Skin of body (tissue), 2 donors: ENCODE results near the gene TMEM147.

DNA sequence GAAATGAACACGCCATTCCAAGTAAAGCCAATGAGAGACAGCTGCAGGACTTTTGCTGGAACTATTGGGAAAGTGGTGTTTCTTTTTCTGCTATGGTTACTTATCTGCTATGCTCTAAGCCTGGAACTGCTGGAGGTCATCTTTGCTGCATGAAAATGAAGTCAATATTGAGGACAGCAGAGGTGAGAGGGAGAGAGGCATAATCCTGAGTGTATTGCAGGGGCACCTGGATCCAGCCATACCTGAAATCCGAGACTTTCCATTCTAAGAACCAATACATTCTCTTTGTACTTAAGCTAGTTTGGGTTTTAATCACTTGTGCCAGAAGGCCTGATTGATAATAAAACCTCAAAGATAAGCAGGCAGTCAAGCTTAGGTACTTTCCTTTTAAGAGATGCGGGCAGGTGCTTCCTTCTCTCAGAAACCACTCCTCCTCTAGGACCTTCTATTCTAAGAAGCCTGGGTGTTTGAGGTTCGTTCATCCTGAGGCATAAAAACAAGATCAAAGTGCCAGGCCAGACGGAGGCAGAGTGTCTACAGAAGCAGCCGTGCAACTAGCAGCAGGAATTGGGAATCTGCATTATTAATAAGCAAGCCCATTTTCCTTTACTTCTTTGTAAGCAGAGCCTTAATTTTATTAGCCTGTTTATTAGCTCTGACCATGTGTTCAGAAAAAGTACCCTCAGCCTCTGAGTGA, 22.2 kb downstream of the FAM187B start:
- RAMPAGE, long total RNA = no peak

DNA sequence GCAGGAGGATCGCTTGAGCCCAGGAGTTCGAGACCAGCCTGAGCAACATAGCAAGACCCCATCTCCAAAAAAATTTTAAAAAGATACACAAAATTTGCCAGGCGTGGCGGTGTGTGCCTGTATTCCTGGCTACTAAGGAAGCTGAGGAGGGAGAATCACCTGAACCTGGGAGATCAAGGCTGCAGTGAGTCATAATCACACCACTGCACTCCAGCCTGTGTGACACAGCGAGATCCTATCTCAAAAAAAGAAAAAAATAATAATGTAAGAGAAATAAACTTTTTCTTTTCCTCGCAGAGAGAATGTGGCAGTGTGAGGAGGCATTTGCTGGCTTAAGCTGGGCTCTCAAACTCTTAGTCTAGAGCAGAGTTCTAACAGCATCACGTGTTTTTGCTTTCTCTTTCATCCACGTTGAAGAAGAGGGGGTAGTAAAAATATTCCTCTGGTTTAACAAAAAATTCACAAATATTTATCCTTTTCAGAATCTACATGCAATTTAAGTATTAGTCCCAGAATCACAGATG, 21.0 kb downstream of the FAM187B start:
- RAMPAGE, long total RNA = no peak

DNA sequence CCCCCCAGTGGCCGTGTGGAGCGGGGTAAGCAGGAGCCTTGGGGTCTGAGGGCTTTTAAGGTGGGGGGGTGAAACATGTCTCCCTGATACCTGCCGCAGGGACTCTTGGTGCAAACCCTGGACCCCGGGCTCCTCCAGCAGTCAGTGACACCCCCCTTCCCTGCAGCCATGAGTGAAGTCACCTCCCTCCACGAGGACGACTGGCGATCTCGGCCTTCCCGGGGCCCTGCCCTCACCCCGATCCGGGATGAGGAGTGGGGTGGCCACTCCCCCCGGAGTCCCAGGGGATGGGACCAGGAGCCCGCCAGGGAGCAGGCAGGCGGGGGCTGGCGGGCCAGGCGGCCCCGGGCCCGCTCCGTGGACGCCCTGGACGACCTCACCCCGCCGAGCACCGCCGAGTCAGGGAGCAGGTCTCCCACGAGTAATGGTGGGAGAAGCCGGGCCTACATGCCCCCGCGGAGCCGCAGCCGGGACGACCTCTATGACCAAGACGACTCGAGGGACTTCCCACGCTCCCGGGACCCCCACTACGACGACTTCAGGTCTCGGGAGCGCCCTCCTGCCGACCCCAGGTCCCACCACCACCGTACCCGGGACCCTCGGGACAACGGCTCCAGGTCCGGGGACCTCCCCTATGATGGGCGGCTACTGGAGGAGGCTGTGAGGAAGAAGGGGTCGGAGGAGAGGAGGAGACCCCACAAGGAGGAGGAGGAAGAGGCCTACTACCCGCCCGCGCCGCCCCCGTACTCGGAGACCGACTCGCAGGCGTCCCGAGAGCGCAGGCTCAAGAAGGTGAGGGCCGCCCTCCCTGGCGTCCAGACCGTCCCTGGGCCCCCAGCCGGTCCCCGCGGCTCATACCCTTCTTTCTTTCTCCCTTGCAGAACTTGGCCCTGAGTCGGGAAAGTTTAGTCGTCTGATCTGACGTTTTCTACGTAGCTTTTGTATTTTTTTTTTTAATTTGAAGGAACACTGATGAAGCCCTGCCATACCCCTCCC, 1.5 kb upstream of the USF2 start:
- RAMPAGE, long total RNA = no peak

GRCh38 chr19:35267939-35268159, 913 bp upstream of the USF2 start:
- RAMPAGE, long total RNA = no peak

DNA sequence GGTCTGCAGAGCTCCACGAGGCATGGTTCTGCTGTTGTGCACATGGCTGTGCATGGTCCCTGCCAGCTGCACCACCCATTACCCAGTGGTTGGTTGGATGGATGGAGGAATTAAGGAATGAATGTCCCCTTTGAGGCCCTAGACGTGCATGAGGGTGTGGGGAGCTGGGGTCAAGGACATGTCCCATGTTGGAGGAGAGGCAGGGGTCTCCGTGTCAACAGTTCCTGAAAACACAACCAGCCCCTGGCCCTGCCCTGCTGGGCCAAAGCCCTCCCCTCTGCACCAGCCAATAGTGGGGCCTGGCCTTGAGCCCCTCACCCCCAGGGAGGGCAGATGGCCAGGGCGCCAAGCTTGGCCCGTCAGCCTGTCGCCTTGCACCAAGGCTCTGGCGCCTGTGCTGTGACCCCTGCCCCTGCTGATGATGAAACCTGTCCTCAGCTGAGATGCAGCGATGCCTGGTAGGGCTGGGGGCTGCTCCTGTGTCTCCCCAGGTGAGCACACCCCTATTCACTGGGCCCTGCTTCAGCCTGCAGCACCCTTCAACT, 2.4 kb upstream of the HAMP start:
- RAMPAGE, long total RNA = no peak

- RAMPAGE, long total RNA = no peak
Observed at GRCh38 chr19:35331371-35332162, 2.6 kb downstream of the CD22 start.

DNA sequence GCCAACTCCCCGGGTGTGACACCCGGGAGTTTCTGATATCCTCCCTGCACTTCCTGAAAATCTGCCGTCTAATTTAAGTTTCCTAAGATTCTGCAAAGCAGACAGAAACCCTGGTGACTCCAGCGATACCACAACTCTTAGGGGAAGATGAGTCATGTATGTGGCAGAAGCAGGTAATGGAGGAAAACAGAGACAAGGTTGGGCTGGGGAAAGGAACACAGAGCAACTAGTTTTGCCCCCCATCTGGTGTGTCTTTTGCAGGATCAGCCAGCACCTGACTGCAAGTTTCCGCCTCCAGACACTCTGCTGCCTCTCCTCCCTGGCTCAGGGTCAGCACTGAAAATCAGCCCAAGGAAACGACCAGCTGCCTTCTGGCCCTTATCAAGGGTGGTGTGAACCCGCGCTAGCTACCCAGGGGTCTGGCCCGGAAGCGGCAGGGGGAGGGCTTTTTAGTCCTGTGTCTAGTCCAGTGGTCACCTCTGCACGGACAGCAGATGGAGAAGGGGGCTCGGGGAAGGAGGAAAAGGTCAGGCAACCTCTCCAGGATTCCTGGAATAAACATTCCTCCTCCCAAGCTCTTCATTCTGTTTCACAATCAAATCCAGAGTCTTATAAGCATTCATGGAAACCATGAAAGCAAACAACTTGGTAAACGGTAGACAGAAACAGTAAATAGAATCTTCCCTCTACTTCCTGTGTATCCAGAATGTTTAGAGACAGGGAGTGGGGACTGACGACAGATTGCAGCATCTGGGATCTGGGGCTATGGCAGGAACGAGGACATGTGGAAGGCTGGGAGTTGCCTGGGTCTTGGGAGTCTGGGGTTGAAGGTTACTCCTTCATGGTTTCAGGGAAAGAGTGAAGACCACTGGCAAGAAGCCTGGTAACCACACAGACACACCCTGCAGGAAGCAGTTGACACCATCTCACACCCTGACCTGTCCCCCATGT, 11.1 kb upstream of the FFAR2 start:
- RAMPAGE, long total RNA = no peak

DNA sequence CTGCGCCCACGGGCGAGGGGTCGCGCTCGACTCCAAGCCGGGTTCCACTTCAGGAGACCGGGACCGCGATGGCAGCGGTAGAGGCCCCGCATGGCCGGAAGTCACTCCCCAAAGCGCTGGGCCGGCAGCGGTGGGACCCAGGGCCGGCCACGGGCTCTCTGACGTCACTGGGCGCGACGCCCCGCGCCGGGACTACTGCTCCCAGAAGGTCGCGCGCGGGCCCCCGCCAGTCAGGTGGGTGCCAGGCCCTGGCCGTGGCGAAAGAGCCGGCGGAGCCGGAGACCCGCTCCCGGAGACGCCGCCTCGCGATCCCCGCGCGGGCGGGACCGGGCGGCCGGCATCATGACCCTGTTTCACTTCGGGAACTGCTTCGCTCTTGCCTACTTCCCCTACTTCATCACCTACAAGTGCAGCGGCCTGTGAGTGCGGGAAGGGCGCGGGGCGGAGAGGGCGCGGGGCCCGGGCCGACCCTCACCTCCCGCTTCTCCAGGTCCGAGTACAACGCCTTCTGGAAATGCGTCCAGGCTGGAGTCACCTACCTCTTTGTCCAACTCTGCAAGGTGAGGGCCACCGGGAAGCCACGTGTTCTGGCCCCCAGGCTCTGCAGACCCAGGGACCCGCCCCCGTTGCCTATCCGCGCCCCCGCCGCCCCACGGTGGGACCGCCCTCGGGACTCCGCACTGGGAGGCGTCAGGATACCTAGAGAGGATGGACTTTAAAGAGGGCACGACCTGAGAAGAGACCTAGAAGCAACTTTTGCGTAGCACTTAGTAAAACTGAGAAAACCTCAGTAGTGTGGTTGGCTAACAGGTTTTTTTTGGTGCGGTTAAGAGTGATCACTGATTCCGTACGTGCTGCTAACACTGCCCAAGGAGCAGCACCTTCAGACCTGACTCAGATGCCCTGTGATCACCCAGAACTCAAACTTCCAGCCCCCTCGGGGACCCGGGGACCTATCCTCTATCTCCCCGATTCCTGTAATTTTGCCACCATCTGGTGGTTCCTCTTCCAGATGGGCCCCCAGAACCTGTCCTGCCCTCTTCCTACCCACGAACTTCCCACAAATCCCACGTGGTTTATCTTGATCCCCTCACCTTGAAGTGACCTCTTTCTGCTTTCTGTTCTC, at the start of gene TMEM147:
Gene TMEM147 (plus strand): TSS at position 229 of the 1,126 bp plus-strand sequence.
- RAMPAGE, long total RNA = no peak

DNA sequence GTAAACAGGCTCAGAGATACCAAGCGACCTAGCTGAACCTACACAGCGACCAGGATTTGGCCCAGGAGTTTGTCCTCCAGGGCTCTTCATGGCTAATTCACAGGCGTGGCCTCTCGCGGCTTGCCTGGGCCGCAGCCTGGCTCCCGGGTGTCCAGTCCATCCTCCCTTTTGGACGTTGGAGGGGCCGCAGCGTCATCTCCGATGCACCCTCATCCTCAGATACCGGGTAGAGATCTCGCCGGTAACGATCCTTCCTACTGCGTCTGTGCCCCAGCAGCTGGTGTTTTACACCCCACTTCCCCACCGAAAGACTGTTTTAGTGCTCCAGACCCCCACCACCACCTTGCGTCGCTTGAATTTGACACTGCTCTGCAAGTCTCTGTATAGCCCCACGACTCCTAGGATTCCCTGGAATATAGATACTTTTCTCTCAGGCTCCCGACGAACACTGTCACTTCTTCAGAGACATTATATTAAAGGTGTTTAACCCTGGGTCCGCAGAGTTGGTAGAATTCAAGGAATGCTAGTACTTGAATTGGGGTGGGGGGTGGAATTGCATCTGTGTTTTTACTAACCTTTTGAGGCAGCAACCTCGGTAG, 644 bp downstream of the COX6B1 start:
- RAMPAGE, long total RNA = no peak

DNA sequence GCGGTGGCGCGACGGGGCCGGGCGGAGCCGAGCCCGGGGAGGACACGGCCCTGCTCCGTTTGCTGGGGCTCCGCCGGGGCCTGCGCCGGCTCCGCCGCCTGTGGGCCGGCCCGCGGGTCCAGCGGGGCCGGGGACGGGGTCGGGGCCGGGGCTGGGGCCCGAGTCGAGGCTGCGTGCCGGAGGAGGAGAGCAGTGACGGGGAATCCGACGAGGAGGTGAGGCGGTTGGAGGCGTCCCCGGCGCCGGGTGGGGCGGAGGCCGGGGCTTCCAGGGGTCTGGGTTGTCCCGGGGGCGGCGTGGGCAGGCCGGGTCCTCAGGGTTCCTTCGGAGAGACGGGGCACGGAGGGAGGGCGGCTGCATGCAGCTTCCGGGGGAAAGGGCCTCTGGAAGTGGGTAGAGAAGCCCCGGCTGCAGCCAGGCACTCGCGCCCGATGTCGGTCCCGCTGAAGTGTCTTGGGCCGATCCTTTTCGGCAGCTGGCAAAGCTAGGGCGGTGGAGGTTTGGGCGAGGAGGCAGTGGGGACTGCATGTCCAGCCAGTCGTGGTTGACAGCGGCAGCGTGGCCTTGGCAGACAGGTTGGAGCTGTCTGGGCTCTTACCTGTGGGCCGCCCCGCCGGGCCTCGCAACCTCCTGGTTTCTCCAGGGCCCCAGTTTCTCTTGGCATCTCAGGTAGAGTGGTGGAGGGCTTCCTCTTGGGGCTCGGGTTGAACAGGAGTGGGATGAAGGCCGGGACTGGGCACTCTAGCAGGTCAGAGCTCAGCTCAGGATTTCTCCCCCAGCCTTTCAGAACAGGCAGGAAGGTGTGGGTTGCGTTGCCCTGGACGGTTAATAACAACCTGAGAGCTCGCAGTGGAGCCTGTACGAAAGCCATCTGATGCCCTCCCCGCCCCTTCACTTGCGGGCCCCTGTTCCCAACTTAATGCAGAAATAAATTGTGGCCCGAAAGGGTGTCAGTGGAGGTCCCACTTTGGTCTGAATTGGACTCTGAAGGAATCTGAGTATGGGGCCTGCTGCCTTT, 673 bp downstream of the KMT2B start:
- RAMPAGE, long total RNA = no peak

DNA sequence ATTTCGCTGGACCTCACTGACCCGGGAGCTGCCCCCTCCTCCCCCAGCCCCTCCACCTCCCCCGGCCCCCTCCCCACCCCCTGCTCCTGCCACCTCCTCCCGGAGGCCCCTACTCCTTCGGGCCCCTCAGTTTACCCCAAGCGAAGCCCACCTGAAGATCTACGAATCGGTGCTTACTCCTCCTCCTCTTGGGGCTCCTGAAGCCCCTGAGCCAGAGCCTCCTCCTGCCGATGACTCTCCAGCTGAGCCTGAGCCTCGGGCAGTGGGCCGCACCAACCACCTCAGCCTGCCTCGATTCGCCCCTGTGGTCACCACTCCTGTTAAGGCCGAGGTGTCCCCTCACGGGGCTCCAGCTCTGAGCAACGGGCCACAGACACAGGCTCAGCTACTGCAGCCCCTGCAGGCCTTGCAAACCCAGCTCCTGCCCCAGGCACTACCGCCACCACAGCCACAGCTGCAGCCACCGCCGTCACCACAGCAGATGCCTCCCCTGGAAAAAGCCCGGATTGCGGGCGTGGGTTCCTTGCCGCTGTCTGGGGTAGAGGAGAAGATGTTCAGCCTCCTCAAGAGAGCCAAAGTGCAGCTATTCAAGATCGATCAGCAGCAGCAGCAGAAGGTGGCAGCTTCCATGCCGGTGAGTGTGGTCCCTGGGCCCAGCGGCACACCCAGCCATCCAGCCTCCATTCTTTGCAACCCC, 3.5 kb downstream of the KMT2B start:
- RAMPAGE, long total RNA = no peak

DNA sequence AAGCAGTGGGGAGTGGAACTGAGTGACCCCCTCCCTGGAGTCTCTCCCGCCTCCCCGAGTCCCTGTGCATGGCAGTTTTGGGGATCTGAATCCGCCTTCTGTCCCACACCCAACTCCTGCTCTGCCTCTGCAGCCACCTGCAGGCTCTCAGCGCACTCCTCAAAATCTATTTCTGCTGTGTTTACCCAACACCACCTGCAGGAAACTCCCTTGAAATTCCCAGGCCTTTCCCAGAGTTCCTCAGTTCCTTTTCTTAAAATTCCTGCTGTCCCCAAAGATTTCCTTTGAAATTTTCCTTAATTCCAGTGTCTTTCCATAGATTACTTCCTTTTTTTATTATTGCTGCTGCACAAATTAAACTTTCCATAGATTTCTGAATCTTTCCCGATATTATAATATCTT, 6.0 kb downstream of the NPHS1 start:
- RAMPAGE, long total RNA = no peak

- RAMPAGE, long total RNA = no peak
Observed at GRCh38 chr19:35890720-35891429, 11.5 kb upstream of the HCST start.

- RAMPAGE, long total RNA = no peak
Observed at GRCh38 chr19:36100970-36101378, 10.0 kb upstream of the OVOL3 start.

DNA sequence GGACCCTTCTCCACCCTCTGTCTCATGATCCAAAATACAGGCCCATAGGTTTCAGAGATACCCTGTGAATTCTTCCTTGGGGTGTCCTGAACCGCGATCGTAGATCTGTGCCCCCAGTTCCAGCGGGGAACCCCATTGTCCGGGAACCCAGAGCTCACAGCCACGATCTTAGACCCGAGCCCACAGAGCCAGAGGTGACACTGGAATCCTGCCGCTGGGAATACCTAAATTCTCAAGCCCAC, 373 bp downstream of the CAPNS1 start:
- RAMPAGE, long total RNA = no peak

- RAMPAGE, long total RNA = no peak
Observed at GRCh38 chr19:36271683-36272269, 56.9 kb downstream of the ZNF146 start.

GRCh38 chr19:36689262-36689705, 1.9 kb downstream of the ZNF567 start:
- RAMPAGE, long total RNA = no peak

- RAMPAGE, long total RNA = no peak
Observed at GRCh38 chr19:36836946-36837670, 1.1 kb downstream of the ZNF790 start.

- RAMPAGE, long total RNA = no peak
Observed at GRCh38 chr19:37317386-37318367, 16.8 kb upstream of the ZNF875 start.

- RAMPAGE, long total RNA = no peak
Observed at GRCh38 chr19:37363440-37363770, 7.5 kb upstream of the ZNF527 start.